ENCODE data around the gene PLA2G12A.

DNA sequence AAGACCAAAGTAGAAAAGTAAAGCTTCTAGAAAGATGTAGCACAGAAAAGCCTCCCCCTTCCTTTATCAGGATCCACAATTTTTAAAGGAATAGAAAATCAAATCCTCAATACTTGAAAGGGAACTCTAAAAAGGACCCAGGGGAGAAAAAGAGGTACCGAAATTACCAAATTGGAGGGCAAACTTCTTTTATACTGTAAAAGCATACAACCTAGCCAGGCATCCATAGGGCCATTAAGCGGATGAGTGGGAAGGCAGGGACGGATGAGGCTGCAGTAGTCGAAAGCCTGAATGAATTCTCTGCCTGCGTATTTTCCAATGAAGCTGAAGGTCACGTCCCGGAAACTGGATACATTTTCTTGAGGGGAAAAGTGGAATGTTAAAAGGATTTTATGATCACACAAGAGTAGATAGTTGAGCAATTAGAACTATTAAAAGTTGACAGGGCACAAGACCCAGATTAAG lies 98.2 kb upstream of the CXXC4 start:
- PRO-cap: no peak

DNA sequence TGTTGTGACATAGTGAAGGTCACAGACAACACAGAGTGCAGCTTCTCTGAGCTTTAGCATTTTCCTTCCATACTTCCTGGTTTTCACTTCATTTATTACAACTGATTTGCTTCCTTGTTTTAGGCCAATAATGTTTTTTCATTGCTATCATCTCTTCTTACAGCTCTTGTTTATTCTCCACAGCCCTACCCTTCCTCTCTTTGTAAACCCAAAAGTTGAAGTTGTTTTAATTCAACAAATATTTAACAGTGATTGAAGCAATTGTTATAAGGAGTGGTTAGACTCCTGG lies 132.4 kb upstream of the TET2 start:
- PRO-cap: no peak

- PRO-cap: no peak
Measured at GRCh38 chr4:105558243-105558589, 5.8 kb downstream of the ARHGEF38 start.

GRCh38 chr4:105710515-105711069 lies 2.0 kb downstream of the GSTCD start:
- PRO-cap: no peak

GRCh38 chr4:107073754-107074202 lies 37.7 kb upstream of the DKK2 start:
- PRO-cap: no peak

GRCh38 chr4:107449845-107450308 lies 270.2 kb downstream of the PAPSS1 start:
- PRO-cap: no peak

DNA sequence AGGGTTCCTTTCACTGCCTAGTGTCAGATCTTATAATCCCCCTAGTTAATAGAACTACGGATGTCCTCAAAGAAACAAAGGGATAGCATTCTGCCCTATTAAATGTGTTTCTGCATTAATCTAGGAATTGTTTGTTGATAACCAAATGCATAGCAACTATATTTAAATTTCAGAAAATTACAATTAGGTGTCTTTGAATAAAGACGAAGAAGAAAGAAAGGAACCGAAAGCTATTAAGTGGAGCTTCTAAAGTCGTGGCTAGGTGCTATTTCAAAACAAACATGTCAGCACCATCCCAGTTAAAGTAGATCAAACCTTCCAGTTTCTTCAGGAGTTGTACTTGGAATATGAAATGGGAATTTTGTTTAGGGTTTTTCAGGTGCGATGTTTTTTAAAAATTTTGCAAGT lies 201.2 kb upstream of the LEF1 start:
- PRO-cap: no peak

GRCh38 chr4:109303145-109303628 lies 729 bp upstream of the COL25A1 start:
- PRO-cap: no peak

GRCh38 chr4:109432557-109433166 lies 953 bp upstream of the SEC24B start:
- PRO-cap: no peak

DNA sequence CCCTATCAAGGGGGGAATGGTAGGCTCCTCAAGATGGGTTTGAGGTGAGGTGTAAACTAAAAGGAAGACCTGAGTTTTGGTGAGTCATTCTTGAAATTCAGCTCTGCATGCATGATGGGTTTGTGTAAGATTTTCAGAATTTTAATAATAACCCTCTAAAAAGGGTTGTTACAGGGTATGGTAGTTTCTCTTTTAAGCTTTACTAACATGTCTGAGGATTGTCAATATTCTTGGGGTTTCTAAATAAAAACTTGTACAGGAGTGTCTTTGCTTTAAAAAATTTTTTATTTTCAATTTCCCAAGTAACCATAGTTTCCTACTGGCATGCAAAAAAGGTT lies 53.2 kb downstream of the CASP6 start:
- PRO-cap: no peak

DNA sequence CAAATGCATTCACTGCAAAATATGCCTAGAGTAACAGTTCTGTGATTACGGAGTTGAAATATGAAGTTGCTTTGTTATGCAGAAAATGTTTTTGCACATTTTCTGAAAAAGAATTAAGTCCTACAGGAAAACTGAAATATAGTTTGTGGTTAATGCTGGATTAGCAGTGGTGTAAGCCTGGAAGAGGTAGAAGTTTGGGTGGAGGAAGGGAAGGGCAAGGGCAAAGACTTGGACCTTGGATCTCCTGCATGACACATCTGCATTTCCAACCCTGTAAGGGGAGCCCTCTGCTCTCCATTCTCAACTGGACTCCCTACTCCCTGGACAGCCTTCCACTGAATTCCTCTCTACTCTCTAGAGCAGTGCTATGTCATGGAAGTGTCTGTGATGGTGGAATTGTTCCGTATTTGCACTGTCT lies 4.6 kb downstream of the CASP6 start:
- PRO-cap: no peak

DNA sequence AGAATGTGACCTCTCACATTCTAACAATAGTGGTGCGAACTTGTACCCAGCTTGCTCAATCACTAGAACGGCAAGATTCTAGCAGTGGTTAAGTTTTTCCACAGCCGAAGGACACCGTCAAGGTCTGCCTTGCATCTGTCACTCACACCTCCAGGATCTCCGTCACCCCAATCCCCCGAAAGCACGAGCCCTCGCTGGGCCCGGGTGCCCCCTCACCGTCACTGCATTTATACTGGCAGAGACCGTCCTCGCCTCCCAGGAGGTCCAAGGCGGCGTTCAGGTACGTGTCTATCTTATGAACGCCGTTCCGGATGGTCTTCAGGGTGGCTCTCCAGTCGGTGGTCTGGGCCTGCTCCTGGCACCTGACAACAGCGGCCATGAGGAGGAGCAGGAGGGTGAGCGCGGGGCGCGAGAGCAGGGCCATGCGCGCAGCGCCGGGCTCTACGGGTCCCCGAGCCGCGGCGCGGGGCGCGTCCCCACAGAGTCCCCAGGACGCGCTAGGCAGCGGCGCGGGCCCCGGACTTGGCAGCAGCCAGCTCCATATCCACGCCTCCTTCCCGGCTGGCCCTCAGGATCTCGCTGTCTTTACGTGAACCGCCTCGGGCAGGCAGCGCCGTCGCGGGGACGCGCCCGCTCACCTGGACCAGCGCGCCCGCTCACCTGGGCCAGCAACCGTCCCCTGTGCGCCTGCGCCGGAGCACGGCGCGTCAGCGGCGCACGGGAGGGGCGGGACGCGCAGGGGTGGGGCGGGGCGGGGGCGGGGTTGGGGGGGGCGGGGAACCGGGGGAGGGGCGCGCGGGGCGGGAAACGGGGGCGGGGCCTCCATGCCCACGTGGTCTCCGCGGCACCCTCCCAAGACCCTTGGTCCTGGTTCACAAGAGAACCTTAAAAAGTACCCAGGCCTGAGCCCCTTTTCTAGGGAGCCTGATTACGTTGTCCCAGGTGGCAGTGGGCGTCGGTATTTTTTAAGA lies at the start of gene PLA2G12A:
PLA2G12A (minus strand) TSS at position 685 of the 971 bp plus-strand sequence.
- PRO-cap: bidirectional peak, plus-strand start at position 833 of the sequence, minus-strand start at position 681 of the sequence

GRCh38 chr4:109873801-109874100 lies 25.8 kb downstream of the LRIT3 start:
- PRO-cap: no peak

GRCh38 chr4:109914370-109915103 lies 1.9 kb downstream of the EGF start:
- PRO-cap: no peak

GRCh38 chr4:110059517-110060343 lies 138.7 kb downstream of the ELOVL6 start:
- PRO-cap: no peak

DNA sequence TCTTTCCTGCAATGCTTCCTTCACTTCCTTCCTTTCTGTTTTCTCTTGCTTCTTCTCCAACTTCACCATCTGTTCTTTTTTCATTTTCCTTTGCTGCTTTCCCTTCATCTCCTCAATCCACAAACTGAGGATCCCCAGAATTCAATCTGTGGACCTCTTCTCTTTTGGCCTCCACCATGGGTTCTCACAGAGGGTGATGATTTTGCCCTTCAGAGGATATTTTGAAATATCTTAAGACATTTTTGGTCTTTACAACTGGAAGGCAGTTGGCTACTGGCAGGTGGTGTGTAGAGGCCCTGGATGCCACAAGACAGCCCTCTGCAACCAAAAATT lies 81.6 kb downstream of the ELOVL6 start:
- PRO-cap: no peak

GRCh38 chr4:110172951-110173393 lies 25.4 kb downstream of the ELOVL6 start:
- PRO-cap: no peak

DNA sequence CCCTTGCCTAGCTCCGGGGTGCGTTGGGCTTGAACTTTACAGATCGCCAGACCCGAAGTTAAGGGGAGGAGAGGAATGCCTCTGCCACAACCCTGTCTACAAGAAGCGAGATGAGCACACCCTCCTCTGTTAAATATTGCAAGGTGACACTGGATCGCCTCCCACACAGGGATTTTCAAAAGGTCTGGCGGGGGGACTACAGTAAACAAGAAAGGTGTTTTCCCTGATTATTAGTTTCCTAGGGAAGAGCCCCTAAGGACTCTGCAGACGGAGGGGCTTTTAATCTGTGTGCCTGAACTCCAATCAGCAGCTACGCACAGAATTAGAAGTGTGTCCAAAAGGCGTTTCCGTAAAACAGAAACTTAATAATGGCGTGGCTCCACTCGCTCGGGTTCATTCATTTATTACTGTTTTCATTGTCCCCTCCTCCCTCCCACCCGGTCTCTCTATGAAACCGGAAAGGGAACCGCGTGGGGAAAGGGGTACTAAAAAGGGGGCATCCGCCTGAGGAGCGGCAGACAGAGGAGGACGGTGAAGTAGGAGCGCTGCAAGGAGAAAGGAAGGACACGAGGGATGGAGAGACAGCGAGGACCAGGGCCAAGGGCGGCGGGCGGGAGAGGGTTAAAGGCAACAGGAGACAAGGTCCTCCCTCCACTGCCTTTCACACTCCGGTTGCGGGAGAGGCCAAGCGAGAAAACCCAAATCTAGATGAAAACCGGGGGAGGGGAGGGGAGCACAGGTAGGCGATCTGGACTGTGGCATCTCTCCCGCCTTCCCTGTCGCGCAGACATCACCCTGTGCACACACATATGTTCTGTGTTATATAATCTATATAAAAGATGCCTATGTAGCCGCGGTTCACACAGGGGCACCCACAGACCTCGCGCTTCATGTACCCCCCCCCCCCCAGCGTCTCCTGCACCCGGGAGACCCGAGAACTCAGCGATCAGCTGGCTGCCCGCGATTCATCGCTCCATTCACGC lies 944 bp downstream of the ELOVL6 start:
- PRO-cap: bidirectional peak, plus-strand start at position 517 of the sequence, minus-strand start at position 318 of the sequence

DNA sequence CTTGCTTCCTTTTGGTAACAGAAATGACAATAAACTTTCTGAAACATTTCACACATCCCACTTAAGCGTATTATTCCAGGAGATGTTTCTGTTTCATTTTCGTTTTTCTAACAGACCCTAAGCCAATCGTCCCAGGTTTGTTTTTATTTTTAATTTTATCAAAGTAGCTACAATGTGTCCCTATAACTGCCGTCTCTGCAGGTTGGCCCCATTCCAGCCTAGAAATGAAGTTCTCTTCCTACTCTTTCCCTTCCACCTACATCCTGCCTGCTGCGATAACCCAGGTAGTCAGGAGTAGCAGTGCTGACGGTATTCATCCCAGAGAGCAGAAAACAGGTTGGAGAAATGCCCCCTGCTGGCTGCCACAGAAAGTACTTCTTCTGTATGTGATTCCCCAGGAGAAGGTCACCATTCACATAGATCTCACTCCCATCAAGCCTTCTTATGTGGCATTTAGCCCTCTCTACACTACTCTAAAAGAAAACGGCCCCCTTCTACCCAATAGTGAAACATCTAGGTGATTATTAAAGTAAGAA lies 40.3 kb downstream of the ENPEP start:
- PRO-cap: no peak

DNA sequence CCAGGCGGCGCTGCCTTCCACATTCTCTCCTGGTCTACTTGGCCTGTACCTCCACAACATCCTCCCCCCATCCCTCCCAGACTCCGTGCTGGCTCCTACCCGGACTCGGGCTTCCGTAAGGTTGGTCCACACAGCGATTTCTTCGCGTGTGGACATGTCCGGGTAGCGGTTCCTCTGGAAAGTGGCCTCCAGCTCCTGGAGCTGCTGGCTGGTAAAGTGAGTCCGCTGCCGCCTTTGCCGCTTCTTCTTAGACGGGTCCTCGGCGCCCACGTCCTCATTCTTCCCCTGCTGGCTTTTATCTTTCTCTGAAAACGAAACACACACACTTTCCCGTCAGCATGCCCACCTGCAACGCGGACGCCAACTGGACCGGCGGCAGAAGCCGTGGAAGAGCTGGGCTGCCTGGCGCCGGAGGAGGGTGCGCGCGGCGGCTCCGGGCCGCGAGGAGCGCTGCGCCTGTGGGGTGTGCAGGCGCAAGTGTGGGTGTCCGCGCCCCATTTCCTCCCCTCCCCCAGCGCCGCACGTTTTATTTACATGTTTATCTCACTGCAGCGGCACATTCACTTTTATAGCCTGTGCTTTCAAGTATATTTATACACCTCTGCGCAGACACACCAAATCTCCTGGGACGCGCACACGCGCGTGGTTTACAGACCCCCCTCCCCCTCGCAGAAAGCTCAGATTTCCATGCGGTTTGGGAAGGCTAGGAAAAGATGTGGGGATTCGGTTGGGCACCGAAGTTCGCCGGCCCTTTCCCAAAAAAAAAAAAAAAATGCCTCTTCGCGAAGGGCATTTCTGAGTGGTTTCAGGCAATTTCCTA lies 1.6 kb downstream of the PITX2 start:
- PRO-cap: no peak

All from left cardiac atrium (tissue), 1 donor.